H4 (cell line): ENCODE data around the gene XRCC4.

DNA sequence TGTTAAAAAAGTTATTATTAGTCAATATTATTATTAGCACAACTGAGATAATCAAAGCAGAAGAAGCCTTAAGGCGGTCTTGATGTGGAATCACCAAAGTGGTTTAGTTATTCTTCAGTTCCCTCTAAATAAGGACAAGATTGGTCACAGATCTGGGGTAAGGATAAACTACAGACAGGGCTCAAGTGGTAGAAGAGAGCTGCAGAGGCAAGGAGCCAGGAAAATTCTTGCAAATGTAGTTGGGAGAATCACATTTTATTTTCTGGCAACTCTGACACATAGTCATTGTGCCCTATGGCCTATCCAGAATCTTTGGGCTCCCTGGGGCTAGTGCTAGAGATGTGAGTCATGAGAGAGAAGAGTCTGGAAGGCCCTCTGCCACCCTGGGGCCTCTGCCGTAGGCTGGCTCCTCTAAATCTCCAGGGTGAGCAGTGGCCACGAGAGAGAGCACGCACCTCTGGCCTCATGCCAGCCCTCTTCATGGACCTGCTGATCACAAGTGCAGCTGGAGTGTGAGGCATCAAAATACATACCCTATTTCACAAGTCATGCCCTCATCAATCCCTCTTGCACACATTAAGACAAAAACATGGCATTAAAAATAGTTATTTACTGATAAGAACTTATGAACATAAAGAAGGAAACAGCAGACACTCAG, 74.3 kb upstream of the SSBP2 start:
- RAMPAGE, long total RNA, result no peak

- RAMPAGE, long total RNA, result no peak
Measured at GRCh38 chr5:82389321-82389747, 111.2 kb upstream of the RPS23 start.

GRCh38 chr5:82405299-82406037, 127.3 kb upstream of the RPS23 start:
- RAMPAGE, long total RNA, result no peak

DNA sequence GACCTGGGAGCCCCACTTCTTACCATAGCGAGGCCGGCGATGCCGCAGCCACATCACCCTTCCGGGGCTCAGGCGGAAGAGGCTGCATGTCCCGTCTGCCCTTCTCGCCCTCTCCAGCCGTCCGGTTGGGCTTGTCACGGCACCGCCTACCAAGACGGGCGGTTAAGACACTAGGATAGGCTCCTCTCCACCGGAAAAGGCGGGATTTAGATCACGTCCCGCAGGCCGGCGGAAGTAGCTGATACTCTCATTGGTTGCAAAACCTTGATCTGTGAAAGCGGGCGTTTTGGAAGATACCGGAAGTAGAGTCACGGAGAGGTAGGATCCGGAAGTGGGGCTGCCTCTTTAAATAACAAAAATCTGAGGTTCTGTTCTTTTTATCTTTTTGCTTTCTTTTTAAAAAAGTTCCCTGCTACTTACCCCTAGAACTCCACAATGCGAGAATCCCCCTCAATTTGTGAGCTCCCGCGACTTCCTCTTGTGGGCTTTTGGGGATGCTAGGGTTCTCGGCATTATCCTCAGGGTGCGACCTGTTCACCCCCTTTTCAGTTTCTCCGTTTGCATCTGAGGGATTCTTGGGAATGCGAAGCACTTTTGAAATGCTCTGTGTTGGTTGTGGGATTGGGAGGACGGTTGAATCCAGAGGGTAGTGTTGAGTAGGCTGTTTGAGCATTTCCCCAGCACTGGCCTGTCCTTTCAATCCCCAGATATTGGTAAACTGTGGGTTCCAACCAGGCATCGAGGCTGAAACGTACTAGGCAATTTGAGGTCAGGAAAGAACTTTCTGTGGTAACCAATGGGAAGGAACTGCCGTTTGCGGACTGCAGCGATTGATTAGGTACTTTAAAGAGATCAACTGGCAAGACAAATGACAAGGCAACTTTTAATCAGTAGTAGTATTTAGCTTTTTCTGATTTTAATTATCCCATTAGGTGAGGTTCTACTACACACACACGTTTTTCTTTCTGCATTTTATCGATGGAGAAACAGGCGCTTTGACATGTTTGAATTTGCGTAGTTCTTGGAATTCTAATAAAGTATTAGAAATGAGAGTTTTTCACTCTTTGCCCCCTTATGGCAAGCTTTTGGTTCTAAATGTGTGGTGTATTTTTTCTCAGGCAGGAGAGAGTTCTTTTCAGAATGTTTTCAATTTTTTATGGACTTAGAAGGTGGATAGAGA, at the start of gene XRCC4:
TSS of gene XRCC4 (plus strand) at position 250 of the 1,180 bp plus-strand sequence.
- RAMPAGE, long total RNA, result start-site peak on the minus strand centred at position 67 of the sequence, 43 bp wide, 669 reads; start-site peak on the plus strand centred at position 286 of the sequence, 24 bp wide, 49 reads

DNA sequence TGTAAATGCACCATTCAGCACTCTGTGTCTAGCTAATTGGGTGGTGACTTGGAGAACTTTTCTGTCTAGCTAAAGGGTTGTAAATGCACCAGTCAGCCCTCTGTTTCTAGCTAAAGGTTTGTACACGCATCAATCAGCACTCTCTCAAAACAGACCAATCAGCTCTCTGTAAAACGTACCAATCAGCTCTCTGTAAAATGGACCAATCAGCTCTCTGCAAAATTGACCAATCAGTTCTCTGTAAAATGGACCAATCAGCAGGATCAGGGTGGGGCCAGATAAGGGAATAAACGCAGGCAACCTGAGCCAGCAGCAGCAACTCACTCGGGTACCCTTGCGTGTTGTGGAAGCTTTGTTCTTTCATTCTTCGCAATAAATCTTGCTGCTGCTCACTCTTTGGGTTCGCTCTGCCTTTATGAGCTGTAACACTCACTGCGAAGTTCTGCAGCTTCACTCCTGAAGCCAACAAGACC, 57.1 kb downstream of the XRCC4 start:
- RAMPAGE, long total RNA, result no peak

GRCh38 chr5:83473371-83474268, 2.1 kb downstream of the VCAN start:
- RAMPAGE, long total RNA, result no peak

GRCh38 chr5:84616472-84616728, 231.7 kb upstream of the EDIL3 start:
- RAMPAGE, long total RNA, result no peak

GRCh38 chr5:84885784-84886292, 501.2 kb upstream of the EDIL3 start:
- RAMPAGE, long total RNA, result no peak

DNA sequence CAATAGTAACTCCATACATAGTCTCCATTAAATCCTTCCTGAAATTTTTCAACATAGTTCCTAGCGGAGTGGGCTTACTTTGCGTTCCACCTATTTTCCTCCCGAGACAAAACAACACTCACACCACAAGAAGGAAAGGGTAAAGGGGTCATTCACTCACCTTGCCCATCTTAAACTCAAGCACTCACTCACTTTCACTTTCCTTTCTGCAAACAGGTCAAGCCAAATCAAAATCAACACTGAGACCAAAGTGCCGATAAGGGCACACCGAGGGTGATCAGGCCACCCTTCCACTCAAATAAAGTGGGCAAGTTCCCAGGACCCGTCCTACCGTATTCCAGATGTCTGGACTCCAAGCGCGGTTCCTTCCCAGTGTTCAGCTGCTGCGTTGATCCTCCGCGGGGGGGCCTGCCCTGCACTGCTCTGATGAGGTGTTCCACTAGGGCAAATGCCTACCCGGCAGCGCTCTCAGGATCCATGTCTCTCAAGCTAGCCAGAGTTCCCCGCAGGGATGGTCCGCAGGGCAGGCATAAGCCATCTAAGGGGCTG, 47.6 kb upstream of the COX7C start:
- RAMPAGE, long total RNA, result no peak

DNA sequence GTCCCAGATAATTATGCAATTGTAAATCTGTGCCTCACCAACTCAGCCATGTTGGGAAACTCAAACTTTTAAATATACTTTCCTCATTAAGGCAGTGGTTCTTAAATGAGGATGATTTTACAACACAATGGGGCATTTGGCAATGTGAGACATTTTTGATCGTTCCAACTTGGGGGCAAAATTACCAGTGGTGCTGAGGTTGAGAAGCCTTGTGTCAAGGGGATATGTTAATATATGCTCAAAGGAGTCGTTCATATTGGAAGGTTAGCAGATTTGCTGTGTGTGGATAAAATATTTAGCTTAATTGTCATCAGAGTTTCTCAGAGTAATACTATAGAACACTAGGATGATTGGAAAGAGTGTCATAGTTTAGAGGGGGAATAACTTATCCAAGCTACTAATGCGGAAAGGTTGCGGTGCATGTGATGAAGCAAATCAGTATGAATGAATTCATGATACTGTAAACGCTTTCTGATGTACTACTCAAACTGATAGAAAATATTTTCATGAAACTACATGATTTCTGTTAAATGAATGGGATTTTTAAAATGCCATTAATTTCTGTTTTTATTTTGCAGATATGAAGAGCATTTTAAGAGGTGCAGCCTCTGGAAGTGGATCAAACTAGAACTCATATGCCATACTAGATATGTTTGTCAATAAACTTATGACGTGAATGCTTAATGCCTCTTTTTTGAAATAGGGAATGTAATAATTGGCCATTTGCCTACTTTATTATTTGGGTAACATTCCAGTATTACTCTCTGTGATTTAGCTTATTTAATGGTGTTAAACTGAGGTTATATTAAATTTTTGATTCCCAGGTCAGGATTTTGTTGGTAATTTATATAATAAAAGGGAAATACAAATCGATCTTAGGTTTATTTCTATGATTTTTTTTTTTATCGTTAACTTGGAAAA, 2.6 kb downstream of the COX7C start:
- RAMPAGE, long total RNA, result no peak

DNA sequence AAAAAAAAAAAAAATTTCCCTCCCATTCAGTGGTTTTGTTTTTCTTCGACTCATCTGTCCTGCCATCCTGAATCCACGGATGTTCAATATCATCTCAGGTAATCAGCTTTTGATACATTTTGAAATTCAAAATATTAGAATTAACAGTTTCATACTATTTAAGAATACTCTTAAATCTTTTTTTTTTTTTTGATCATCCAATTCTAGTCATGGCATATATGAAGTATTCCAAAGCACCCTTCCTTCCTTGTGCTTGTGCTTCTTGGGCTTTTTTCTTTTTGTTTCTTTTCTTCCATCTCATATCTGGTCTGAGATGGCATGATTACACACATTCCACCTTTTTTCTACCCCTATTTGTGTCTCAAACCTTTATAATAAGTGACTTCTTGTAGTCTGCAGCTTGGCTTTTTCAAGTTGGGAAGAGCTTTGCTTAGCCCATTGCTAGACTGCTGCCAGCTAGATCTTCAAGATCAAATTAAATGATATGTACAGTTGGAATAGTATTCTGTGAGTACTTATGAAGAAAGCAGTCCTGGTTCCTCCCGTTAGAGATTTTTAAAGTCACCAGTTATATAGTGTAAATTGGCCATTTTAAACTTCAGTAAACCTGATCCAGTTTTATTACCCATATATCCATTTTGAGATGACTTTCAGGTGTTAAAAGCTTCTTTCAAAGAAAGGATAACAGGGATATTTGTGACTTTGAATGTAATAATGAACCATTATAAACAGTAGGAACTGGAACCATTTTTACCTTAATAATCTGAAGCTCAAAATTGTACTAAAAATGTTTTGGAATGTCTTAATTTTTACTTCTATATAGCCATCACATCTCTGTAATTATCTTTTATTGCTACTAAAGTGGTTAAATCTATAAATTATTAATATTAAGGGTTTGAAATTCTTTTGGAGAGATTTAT, 28.8 kb downstream of the CCNH start:
- RAMPAGE, long total RNA, result no peak

- RAMPAGE, long total RNA, result no peak
Measured at GRCh38 chr5:87389387-87390558, 23.0 kb downstream of the CCNH start.

GRCh38 chr5:87413072-87413211, 212 bp upstream of the CCNH start:
- RAMPAGE, long total RNA, result no peak

- RAMPAGE, long total RNA, result no peak
Measured at GRCh38 chr5:88204330-88204878, 64.2 kb downstream of the TMEM161B start.

- RAMPAGE, long total RNA, result no peak
Measured at GRCh38 chr5:88758502-88758869, 124.5 kb downstream of the MEF2C start.

GRCh38 chr5:88778602-88779054, 104.4 kb downstream of the MEF2C start:
- RAMPAGE, long total RNA, result no peak

DNA sequence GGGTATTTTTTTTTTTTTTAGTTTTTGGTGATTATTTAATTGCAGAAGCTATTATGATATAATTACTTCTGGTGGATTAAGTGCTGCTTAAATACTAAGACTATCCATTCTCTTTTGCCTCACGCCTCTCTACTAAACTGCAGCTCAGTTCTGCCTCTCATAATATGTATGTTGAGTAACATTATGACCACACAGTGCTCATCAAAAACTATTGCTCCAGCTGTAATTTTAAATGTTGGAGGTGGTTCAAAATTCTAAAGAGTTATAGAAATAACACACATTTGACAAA, 57.8 kb downstream of the MEF2C start:
- RAMPAGE, long total RNA, result no peak

DNA sequence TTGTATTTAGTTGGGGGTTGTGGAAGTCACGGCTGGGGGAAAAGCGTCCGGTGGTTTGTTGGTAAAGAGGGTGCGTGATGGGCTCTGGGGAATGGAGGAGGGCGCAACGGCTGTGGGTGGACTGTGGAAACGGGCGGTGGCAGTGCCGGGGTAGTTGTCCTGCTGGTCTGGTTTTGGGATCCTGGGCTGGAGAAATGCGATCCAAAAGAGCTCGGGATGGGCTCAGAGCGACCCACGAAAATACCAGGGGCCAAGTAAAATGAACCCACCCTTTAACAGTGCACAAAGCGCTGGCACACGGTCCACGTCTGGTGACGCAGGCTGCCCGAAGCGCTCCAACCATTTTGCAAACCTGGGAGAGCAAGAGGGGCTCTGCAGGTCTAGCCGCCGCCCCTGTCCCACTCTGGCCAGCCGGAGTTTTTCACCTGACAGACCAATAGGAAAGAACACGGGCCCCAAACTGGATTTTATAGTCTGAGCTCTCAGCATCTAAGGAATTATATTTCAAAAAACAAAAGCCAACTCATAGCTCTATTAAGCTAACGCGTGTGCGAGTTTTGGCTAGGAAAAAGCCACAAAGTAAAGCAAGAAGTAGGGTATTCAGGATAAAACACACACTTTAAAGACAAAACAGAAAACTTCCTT, 6.8 kb upstream of the MEF2C start:
- RAMPAGE, long total RNA, result no peak

DNA sequence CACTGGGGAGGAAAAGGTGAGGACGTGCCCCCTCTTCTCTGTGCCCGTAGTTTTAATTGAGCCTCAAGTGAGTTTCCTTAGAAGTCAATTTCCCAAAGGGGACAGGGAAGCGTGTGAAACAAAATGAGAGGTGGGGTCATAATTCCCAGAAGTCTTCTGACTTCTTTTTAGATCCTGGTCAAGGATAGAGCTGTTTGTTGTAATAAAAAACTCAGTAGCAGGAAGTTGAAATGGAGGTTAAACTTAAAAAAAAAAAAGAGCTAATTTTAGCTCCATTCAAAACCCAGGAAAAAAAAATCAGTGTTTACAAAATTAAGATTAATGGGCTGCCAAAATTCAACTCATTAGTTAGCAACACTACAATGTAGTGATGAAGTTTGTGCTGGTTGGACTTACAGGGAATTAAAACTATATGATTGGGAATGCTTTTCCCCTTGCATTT, 158.3 kb upstream of the MEF2C start:
- RAMPAGE, long total RNA, result no peak

DNA sequence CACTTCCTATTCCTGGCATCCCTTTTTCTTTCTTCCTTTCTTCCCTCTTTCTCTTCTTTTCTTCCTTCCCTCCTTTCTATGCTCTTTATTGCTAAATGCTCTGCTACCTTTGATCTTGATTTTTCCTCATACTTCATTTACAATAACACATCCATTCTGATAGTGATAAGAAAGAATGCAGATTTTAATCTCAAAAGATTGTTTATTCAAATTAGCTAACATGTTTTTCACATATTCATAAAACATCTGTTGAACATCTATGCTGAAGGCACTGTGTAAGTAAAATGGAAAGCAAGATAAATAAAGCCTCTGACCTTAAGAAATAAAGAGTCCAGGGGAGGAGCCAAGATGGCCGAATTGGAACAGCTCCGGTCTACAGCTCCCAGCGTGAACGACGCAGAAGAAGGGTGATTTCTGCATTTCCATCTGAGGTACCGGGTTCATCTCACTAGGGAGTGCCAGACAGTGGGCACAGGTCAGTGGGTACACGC, 336.6 kb downstream of the CETN3 start:
- RAMPAGE, long total RNA, result no peak